Heart right ventricle (tissue), 2 donors: ENCODE data around the genes FOXO1, KBTBD7 and EPSTI1.

DNA sequence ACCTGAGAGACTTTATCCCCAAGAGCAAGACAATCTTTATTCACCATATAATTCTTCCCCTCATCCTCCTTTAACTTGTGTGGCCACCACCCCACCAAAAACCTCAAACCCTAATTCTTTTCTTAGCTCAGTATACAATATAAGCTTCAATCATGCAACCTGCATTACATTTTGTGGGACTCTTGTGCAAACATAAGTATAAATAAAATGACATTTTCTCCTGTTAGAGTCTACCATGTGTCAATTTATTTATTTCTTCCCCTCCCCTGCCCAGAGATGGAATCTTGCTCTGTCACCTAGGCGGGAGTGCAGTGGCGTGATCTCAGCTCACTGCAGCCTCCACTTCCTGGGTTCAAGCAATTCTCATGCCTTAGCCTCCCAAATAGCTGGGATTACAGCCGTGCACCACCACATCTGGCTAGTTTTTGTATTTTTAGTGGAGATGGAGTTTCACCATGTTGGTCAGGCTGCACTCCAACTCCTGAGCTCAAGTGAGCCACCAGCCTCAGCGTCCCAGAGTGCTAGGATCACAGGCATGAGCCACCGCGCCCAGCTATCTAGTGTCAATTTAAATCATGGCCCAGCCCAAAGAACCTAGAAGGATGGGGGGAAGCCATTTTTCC lies 19.2 kb downstream of the FOXO1 start:
- PRO-cap, 2 experiments = no peak in any of the 2 experiments

- PRO-cap, 2 experiments = peak in 1 of 2 experiments; most common plus-strand start chr13:40665235 (in 1); most common minus-strand start chr13:40665153 (in 1)
Measured at GRCh38 chr13:40664966-40665441, 1.4 kb downstream of the FOXO1 start.

GRCh38 chr13:40666168-40666707 lies at the start of gene FOXO1:
FOXO1 (minus strand) TSS chr13:40666641.
- PRO-cap, 2 experiments = peak in 2 of 2 experiments; most common minus-strand start chr13:40666642 (in 2)

DNA sequence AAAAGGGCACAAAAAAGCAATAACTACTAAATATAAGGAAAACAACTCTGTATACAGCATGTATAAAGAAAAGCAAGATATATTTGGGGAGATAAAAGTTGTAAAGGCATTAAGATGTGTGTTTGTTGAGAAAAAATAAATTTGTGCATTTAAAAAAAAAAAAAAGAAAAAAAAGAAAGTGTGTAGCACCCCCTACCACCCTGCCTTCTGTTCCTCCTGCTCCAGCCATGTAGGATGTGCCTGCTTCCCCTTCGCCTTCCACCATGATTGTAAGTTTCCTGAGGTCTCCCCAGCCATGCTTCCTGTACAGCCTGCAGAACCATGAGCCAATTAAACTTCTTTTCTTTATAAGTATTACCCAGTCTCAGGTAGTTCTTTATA lies 61.8 kb downstream of the ELF1 start:
- PRO-cap, 2 experiments = no peak in any of the 2 experiments

DNA sequence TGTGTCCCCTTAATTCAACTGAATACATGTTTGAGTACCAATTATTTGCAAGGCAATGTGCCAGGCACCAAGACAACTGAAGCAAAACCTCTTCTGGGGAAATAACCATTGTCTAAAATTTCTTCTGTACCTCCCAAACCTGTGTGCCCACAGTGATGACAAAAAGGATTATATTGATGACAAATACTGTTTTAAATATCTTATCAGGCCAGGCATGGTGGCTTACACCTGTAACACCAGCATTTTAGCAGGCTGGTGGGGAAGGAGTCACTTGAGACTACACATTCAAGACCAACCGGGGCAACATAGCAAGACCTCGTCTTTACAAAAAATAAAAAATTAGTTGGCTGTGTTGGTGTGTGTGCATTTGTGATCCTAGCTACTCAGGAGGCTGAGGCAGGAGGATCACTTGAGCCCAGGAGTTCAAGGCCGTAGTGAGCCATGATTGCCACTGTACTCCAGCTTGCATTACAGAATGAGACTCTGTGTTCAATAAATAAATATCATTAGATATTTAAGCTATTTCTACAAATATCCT lies 35.0 kb downstream of the ELF1 start:
- PRO-cap, 2 experiments = no peak in any of the 2 experiments

- PRO-cap, 2 experiments = no peak in any of the 2 experiments
Measured at GRCh38 chr13:41004652-41005368, 14.3 kb downstream of the ELF1 start.

DNA sequence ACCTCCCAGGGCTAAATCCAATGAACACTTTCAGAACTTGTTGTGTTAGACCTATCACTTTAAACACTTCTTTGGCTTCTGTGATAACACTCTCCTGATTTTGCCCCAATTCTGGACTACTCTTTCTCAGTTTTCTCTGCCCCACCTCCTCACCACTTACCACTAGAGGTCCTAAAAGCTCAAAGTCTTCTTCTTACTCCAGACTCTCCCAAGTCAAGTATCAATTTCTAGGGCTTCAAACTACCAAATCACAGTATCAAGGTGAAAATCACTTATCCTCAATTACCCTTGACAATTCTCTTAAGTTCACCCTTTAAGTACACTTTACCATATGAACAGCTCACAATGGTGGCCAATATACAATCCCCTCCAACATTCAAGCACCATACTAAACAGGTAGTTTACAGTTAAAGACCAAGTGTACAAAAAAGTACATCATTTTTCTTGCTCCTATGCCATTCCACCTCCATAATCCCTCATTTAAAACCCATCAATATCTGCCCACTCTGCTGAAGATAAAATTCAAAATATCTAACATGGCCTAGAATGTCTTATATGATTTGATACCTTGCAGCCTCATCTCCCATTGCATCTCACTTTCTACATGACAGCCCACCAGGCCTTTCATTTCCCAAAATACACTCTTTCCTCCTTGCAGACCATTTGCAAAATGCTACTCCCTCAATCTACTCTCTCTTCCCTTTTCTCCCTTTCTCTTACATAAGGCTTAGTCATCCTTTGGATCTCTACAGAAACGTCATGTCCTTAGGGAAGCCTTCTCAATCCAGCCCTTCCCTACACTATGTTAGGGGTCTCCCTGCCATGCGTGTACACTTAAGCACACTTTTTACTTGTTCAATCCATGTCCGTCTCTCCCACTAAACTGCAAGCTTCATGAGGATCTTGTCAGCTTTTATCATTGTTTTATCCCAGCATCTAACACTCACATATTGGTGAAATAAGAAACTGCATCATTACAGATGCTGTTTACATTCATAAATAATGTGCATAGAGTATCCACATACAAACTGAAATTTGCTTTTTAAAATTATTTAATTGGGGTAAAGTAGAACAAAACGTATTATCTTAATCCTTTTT lies 12.0 kb upstream of the WBP4 start:
- PRO-cap, 2 experiments = no peak in any of the 2 experiments

GRCh38 chr13:41064735-41065513 lies 3.6 kb downstream of the WBP4 start:
- PRO-cap, 2 experiments = no peak in any of the 2 experiments

- PRO-cap, 2 experiments = peak in 2 of 2 experiments; most common plus-strand start chr13:41194656 (in 1); most common minus-strand start chr13:41194553 (in 2)
Measured at GRCh38 chr13:41193835-41194930, at the start of gene KBTBD7. KBTBD7 (minus strand) TSS chr13:41194569.

- PRO-cap, 2 experiments = no peak in any of the 2 experiments
Measured at GRCh38 chr13:41470208-41471614, 13.4 kb downstream of the RGCC start.

DNA sequence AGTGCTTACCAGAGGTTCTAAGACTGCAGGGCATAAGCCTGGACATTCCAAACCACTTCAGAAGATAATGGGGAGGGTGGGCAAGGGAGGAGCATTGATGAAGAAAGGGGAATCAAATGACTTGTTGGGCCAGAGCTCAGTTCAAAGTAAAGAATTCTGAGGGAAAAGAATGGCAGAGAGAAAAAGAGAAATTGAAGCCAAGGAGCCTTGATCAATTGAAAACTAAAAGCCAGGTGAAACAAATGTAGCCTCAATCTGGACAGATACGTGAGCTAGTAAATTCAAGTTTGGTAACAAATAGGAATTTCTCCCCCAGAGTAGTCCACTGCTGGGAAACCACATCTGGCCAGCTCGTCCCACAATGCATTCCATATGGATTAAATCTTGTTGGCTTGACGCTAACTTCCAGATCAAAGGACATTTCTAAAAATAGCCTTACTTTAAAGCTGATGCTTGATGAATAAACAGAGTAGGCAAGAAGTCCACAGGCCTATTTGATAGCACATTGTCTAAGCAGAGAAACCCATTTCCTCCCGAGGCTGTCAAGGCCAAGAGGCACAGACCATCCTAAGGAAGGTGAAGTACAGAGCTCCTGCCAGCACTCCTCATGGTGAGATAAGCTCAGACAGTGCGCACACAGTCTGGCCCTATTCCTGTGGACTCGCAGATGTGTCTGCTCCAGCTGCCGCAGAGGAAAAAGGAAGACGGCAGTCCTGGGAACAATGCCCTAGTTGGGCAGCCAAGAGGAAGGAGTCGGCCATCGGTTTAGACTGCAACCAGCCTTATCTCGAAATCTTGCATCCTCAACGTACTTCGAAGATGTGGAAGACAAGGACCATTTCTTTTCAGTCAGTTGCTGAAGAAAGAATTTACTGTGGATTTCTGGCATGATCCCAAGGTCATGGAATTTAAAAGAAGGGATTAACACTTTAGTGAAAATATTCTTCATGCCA lies 156.6 kb downstream of the RGCC start:
- PRO-cap, 2 experiments = peak in 1 of 2 experiments; most common plus-strand start position 527 of the sequence (in 1); most common minus-strand start position 269 of the sequence (in 1)

- PRO-cap, 2 experiments = peak in 1 of 2 experiments; most common plus-strand start chr13:41622852 (in 1); most common minus-strand start chr13:41622736 (in 1)
Measured at GRCh38 chr13:41622521-41623534, 165.5 kb downstream of the RGCC start.

- PRO-cap, 2 experiments = no peak in any of the 2 experiments
Measured at GRCh38 chr13:41650063-41650590, 192.8 kb downstream of the RGCC start.

DNA sequence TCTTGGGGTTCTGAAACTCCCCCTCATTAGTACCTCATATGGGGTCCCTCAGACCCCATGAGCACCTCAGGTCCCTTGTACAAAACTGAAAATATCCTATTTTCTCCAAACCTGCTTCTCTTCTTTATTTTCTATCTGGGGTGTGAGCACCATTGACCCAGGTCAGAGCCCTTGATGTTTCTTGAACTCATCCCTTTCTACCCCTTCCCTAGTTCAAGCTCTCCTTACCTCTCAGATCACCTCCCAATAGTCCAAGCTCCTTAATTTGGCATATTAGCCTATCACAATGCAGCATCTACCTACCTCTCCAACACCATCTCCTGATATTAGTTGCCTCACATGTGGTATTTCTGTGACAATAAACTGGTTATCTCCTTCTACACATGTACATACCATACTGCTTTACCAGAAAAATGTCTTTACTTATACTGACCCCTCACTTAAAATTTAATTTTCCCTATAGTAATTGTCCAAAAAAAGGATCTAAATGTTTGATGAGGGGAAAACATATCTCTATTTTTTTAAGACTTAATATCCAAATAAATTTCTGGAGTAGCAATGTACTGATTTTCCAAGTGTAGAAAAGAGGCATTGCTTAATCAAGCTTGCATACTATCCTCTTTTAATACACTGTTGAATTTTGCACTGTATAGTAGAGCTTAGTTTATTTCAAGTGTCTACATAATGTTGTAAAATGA lies 68.1 kb downstream of the VWA8 start:
- PRO-cap, 2 experiments = no peak in any of the 2 experiments

DNA sequence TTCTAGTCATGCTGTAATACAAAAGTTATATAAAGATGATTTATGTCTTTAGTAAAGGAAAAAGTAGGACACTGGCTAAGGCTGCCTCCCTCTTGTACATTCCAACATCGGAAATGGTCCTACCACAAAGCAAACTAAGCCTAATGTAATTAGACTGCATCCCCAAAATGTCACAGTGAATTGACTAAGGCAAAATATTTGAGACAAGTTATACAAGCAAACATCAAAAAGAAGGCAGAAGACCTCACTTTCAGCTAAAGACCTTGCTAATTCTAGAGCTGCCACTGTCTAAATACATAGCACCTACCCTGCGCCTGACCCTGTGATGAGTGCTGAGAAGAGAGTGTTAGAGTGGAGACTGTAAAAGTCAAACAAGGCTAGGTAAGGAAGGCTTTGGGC lies 852 bp upstream of the VWA8 start:
- PRO-cap, 2 experiments = no peak in any of the 2 experiments

DNA sequence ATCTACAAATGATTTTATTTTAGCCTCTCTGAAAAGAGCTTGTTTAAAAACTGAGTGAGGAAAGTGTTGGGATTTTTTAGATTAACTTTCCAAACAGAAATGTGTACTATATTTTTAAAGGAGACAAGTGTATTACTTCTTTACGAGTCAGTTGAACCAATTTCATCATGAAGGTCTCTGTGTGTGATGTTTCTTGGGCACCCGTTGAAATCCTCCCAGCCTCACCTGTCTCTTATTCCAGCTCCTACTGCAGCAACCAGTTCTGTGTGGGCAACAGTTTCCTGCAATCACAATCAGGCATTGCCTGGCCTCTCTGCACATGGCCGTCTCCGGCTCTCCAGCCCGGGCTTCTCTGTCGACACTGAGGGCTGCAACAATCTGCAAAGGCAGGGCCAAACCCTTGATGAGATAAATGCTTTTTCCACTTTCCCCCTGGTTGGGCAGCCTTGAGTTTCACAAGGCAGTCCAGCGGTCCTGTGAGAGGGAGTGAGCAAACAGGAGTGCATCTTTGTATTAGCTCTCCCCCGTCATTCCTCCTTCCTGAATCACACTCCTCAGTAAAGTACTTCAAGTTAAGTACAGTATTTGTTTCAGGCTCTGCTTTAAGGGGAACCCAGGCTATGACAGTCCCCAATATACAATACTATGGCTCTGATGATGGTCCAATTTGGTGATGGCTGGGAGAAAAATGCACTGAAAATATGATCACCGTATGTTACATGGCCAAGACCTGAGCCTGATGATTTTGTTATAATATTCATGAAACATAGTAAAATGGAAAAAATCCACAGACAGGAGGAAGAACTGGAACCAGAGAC lies 40.7 kb upstream of the VWA8 start:
- PRO-cap, 2 experiments = no peak in any of the 2 experiments

- PRO-cap, 2 experiments = peak in 2 of 2 experiments; most common plus-strand start chr13:42271513 (in 1); most common minus-strand start chr13:42271444 (in 2)
Measured at GRCh38 chr13:42271267-42271729, 654 bp upstream of the AKAP11 start.

GRCh38 chr13:42560220-42560814 lies 13.6 kb upstream of the TNFSF11 start:
- PRO-cap, 2 experiments = no peak in any of the 2 experiments

GRCh38 chr13:42708185-42708741 lies 73.1 kb upstream of the FAM216B start:
- PRO-cap, 2 experiments = peak in 2 of 2 experiments; most common minus-strand start chr13:42708469 (in 2)

DNA sequence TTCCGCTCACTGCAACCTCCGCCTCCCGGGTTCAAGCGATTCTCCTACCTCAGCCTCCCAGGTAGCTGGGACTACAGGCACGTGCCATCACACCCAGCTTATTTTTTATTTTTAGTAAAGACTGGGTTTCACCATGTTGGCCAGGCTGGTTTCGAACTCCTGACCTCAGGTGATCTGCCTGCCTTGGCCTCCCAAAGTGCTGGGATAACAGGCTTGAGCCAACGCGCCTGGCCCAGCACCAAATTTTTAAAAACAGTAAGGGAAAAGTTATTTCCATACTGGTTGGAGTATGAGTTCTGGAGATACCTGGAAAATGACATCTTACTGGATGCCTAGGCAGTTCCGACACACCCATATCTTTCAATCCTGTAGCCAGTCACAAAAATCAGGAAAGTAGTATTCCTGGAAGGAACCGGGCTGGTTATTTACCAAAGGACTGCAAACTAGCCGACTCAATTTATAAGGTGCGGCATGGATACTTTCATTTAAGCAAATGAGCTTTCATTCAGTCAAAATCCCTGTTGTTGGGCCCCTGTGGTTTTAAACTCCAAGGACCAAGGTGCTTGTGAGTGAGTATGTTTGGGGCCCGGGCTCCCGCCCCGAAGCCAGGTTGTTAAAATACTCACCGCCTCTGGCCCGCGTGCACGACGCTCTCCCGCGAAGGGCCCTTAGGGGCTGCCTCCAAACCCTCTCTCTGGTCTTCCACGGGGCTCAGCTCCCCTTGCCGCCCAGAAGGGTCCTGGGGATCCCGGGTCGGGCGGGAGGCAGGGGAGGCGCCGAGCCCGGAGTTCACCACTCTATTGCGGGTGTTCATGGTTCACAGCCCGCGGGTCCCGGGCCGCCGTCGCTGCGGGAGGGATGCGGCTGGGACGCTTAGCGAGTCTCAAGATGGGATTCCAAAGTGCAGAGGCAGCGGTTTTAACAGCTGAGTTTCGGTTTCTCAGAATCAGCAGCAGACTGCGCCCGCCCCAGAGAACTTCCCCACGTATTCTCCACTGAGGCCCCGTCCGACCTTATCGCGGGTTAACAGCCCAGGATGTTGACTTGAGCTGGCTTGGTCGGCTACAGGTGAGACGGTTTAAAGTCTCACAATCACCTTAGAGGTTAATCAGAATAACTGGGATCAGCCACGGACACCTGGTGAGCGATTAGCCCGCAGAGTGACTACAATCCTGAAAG lies at the start of gene EPSTI1:
Gene EPSTI1 (minus strand): TSS at position 890 of the 1,179 bp plus-strand sequence.
- PRO-cap, 2 experiments = peak in 2 of 2 experiments; most common plus-strand start position 955 of the sequence (in 2); most common minus-strand start position 885 of the sequence (in 2)